ENCODE data around the genes H3-3B and FOXJ1.

DNA sequence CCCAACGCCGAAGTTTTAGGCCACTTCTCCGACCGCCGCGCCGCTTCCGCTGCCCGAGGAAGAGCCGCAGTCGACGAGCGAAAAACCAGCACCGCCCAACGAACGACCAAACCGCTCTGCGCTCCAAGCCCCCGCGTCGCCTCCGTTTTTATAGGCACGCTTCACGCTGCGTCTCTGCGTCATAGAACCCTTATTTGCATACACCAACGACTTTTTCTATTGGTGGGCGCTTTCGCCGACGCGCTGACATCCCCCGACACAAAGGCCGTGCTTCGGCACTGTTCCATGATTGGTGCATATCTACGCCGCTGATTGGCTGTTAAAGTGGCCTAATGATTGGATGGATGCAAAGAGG lies at the start of gene H3-3B:
Gene H3-3B (minus strand): TSS at position 124 of the 355 bp plus-strand sequence.
- PRO-cap = bidirectional peak, plus-strand start outside the sequence, minus-strand start at position 124 of the sequence

GRCh38 chr17:75782864-75783793 lies 1.5 kb upstream of the UNK start:
- PRO-cap = no peak

DNA sequence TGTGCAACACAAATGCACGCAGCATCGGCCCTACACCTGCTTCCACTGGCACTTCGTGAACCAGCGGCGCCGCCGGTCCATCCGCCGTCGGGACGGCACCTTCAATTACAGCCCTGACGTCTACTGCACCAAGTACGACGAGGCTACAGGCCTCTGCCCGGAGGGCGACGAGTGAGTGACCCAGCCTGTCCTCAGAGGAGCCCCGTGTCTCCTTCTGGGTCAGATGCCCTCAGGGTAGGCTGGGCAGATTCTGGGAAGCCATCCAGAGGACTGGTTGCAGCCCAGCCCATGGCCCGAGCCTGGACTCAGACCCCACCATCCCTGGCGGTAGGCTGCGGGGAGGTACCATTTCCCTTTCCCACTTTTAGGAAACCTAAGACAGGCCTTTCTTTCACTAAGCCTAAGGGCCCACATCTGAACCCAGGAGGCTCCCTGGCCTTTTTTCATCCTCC lies 25.2 kb downstream of the UNK start:
- PRO-cap = no peak

DNA sequence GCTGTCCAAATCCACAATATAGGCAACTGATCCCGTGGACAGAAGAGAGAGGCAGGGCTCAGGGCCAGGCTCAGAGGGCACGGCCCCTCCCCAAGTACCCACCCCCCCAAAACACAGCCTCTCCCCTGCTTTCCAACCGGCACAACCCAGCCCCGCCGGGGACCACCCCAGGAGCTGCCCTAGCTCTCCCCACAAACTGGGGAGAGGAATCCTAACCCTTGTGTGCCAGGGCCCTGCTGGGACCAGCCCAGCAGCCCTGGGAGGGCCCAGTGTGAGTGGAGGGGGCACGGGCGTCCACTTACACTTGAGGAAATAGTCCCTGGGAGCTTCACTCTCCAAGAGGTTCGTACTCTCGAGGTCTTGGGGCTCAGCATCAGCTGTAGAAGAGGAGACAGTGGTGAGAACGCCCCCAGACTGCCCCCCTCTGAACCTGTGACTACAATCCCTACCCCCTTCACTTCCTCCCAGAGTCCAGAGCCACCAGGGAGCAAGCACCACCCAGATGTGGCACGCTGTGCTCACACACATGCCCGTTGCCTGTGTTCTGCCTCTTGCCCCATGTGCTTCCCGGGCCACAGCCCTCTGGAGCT lies 3.2 kb downstream of the TRIM47 start:
- PRO-cap = no peak

DNA sequence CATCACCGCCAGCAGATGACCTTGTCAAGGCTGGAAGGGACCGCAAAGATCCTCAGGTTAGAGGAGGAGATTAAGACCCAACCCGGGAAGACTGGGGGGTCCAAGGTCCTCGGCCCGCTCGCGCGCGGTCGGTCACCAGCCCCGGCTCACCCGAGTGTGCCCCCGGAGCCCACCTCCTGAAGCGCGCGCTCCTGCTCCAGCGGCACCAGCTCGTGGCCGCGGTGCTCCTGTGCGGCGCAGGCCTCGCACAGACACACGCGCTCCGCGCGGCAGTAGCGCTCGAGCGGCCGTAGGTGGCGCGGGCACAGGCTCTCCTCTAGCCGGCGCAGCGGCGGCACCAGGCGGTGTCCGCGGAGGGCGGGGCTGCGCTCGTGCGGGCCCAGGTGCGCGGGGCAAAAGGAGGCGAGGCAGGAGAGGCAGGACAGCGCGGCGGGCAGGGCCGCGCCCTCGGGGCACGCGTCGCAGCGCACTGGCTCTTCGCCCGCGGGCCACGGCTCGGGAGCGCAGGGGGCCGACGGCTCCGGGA lies 617 bp downstream of the TRIM47 start:
- PRO-cap = no peak

DNA sequence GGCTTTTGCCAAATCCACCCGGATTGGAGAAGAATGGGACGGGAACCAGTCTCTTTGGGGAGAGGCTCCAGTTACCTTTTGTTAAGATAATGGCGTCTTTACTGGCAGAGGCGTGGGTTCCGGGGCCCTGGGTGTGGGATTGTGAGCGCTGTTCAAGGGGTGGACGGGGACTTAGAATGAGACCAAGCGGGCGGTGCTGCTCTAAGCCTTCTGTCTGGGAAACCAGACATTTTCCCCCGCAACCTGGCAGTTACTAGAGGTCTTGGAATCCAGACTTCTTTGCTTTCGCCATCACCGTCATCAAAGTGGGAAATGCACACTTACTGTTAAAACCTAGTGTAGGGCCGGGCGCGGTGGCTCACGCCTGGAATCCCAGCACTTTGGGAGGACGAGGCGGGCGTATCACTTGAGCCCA lies 680 bp downstream of the TEN1 start:
- PRO-cap = no peak

- PRO-cap = unidirectional peak, plus-strand start at chr17:76017574
Measured at GRCh38 chr17:76017330-76017628, 9.8 kb downstream of the EVPL start.

DNA sequence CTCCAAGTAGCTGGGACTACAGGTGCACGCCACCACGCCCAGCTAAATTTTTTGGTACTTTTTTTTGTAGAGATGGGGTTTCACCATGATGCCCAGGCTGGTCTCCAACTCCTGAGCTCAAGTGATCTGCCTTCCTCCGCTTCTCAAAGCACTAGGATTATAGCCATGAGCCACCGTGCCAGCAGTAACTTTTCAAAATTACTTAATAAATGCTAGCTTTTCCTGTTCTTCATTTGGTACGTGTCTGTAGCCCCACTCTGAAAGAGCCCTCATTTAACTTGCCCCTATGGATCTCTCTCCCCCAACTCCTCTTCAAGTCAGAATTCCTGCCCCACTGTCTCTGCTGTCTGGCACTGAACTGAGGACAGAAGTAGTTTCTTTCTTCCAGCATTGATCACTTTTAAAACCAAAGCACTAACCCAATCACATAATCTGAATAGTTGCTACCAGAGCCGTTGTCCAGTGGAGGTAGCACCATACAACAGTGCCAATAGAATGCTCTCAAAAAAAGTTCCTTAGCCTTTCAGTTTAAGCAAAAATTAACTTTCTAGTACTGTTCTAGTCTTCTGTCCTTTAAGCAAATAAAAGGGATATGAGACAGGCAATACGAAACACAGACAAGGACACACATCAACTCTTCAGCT lies 16.3 kb downstream of the SRP68 start:
- PRO-cap = no peak

- PRO-cap = no peak
Measured at GRCh38 chr17:76076723-76077327, 2.2 kb upstream of the ZACN start.

DNA sequence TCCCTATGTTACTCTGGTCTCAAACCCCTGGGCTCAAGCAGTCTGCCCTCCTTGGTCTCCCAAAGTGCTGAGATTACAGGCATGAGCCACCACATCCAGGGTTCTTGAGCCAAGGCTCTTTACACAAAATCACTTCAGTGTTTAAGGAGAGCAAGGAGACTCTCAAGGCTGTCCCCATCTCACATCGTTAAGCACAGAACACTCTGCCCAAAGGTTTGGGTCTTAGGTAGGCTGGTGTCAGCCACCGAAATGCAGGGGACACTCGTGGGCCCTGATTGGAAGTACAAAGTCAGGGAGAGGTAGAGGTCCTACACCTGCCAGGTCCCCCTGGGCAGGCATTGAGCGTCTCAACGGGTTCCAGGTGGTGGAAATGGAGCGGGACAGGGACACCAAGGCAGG lies 315 bp upstream of the ZACN start:
- PRO-cap = no peak

- PRO-cap = no peak
Measured at GRCh38 chr17:76140784-76141697, at the start of gene FOXJ1. TSS of gene FOXJ1 (minus strand) at chr17:76141245.

GRCh38 chr17:76256606-76257169 lies 8.5 kb upstream of the UBALD2 start:
- PRO-cap = no peak

- PRO-cap = no peak
Measured at GRCh38 chr17:76271604-76271816, 6.4 kb downstream of the UBALD2 start.

GRCh38 chr17:76345291-76345943 lies 8.3 kb downstream of the PRPSAP1 start:
- PRO-cap = no peak

- PRO-cap = unidirectional peak, minus-strand start at chr17:76370864
Measured at GRCh38 chr17:76370676-76371231, 13.7 kb upstream of the SPHK1 start.

DNA sequence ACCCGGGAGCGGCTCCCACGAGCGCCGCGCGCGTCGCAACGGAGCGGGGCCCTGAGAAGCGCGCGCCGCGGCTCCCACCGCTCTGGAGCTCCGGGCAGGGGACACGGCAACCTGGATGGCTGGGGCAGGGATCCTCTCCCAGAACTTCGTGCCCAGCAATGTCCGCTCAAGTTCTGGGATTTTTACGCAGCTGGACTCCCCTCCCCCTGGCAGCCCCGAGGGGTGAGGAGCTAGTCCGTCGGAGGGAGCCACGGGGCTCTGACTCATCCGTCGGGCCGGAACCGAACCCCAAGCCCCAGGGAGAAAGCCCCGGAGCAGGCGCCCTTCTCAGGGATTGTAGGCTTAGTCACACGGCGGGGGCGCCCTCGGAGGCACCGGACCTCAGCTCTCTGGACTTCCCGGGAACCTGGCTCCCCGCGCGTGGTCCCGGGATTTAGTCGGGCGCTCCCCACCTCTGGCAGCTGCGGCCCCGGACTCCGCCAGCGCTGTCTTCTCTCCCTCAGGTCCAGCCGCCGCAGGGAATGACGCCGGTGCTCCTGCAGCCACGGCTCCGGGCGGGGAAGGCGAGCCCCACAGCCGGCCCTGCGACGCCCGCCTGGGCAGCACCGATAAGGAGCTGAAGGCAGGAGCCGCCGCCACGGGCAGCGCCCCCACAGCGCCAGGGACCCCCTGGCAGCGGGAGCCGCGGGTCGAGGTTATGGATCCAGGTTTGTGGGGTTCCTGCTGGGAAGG lies 705 bp downstream of the SPHK1 start:
- PRO-cap = bidirectional peak, plus-strand start at position 233 of the sequence, minus-strand start at position 154 of the sequence; bidirectional peak, plus-strand start at position 345 of the sequence, minus-strand start at position 260 of the sequence

DNA sequence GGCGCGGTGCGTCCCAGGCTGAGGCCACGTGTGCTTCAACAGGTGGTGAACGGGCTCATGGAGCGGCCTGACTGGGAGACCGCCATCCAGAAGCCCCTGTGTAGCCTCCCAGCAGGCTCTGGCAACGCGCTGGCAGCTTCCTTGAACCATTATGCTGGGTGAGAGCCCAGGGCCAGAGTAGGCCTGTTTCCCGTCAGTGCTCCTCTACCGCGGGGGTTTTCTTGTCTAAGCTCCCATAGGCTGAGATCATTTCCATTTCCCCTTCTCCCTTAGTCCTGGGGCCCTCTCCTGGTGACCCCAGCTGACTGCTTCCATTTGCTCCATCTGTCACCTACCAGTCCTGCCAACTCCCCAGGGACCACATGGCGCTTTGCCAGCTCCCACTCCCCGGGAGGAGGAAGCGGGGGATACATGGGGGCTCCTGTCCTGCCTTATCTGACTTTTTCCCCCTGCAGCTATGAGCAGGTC lies 2.0 kb downstream of the SPHK1 start:
- PRO-cap = unidirectional peak, minus-strand start at position 153 of the sequence

- PRO-cap = no peak
Measured at GRCh38 chr17:76425705-76426213, 27.2 kb downstream of the UBE2O start.

GRCh38 chr17:76426679-76427396 lies 26.1 kb downstream of the UBE2O start:
- PRO-cap = no peak

DNA sequence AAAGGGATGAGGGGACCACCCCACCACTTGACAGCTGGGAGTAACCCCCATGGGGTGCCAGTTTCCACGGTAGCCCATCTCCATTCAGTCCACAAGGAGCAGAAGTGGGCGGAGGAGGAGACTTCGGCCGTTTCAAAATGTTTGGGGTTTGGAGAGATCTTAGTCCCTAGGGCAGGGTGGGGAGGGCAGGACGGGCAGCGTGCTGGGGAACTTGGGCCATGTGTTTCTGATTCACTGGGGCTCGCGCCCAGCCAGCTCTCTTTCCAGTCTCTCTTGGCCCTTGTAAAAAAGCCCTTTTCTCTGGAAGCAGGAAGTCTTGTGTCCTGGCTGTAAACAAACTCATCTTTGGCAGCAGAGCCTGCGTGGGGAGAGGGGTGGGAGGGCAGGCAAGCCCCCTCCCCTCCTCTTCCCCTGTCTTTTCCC lies 8.2 kb downstream of the CYGB start:
- PRO-cap = no peak